Transverse colon (tissue), 4 donors: ENCODE measurements around a stretch of chr22.

DNA sequence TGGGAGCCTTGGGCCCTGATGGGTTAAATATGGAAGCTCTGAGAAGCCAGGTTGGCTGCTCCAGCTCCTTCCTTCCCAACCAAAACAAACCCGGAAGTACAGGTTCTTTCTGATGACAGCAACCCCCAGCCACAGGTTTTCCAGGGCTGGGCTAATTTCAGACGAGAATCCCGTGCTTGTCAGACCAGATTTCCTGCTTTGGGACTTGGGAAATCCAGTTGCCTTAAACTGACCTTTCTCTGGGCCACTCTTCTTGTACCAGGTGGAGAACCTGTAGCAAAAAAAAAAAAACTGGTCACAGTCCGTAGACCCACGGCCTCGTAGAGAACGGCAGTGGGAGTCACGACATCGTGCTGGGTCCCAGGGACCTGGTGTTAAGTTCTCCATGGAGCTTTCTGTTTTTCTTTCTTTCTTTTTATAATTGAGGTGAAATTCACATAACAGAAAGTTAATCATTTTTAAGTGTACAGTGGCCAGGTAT is 52.0 kb downstream of the RBX1 start:
- PRO-cap: no peak
- RAMPAGE, long total RNA, 4 experiments: no peak in any of the 4 experiments

- PRO-cap: no peak
- RAMPAGE, long total RNA, 4 experiments: no peak in any of the 4 experiments
These were observed 69.8 kb downstream of the RBX1 start for GRCh38 chr22:41020881-41021454.

- PRO-cap: bidirectional peak, plus-strand start at chr22:41022755, minus-strand start at chr22:41022581
- RAMPAGE, long total RNA, 4 experiments: no peak in any of the 4 experiments
These were observed 69.8 kb upstream of the EP300 start for GRCh38 chr22:41022450-41023224.

- PRO-cap: no peak
- RAMPAGE, long total RNA, 4 experiments: start-site peak on the plus strand in 1 of 4 experiments, at chr22:41103497-41103542 at its widest, 7 reads per replicate
These were observed 10.8 kb downstream of the EP300 start for GRCh38 chr22:41103093-41103657.

DNA sequence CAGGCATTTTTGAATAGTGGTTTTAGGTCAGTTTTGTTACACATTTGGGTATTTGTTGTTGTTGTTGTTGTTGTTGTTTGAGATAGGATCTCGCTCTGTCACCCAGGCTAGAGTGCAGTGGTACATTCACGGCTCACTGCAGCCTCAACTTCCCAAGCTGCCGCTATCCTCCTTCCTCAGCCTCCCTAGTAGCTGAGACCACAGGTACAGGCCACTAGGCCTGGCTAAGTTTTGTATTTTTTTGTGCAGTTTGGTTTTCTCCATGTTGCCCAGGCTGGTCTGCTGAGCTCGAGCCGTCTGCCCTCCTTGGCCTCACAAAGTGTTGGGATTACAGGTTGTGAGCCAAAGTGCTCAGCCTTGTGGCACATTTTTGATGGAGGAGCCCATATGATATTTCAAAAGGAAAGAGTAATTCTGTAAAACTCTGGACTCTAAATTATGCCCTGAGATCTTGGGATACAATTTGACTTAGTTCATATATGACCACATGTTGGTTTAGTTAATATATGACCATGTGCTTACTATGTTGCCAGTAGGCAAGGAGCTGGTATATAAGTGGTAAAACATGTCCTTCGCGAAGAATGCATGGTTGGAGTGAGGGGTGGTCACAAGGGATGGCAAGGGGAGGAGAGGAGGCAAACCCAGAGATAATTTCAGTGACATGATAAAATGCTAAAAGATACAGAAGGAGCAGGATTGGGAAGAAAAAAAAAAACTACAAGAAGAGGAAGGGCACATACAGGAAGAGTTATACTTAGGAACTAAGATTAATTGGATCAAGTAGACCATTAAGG is 21.9 kb downstream of the EP300 start:
- PRO-cap: no peak
- RAMPAGE, long total RNA, 4 experiments: start-site peak on the plus strand in 2 of 4 experiments, centred at positions 572 to 573 of the sequence, 7 to 14 reads per replicate

DNA sequence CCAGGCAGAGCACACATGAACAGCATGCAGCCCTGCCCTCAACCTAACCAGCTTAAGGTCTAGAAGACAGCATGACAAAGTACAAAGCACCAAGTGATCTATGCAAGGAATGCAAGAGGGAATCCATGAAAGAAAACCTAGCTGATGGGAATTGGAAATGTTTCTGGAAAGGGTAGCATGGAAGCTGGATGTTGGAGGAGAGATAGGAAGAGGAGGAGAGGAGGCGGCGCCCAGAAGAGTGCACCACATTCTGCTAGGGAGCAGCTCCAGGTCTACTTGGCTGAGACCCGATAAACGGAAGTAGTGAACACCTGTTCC is 23.7 kb upstream of the L3MBTL2 start:
- PRO-cap: no peak
- RAMPAGE, long total RNA, 4 experiments: no peak in any of the 4 experiments

GRCh38 chr22:41229946-41230514 is 10.7 kb downstream of the CHADL start:
- PRO-cap: no peak
- RAMPAGE, long total RNA, 4 experiments: start-site peak on the plus strand in 1 of 4 experiments, at chr22:41230108-41230176 at its widest, 8 reads per replicate

DNA sequence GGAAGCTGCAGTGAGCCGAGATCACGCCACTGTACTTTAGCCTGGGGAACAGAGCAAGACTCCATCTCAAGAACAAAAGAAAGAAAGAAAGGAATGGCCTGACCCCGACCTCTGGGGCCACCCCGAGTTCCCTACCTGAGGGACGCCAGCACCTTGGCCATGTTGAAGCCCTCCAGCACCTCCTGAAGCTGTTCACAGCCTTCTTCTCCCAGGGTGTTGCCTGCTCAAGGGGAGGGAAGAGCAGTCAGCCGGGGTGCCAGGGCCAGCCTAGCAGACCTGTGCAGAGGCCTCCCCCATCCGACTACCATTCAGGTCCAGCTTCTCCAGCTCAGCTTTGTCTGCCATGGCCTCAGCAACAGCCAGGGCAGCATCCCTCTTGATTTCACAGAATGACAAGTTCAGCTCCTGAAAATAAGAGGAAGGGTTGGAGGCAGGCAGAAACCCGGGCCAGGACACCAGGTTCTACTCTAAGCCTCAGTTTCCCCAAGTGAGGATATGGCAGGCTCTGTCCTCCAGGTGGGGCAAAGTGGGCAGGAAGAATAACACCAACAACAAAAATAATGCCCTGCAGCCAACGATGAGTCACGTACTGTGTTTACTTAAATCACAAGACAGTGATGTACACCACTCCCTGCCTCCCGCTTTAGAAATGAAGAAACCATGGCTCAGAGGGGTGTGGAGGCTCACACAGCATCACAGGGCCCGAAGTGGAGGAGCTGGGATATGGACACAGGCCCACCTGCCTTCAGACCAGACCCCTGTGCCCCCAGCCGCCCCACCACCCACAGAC is 15.3 kb upstream of the CHADL start:
- PRO-cap: no peak
- RAMPAGE, long total RNA, 4 experiments: start-site peak on the minus strand in 2 of 4 experiments, centred at positions 181 to 353 of the sequence, 38 to 77 reads per replicate

DNA sequence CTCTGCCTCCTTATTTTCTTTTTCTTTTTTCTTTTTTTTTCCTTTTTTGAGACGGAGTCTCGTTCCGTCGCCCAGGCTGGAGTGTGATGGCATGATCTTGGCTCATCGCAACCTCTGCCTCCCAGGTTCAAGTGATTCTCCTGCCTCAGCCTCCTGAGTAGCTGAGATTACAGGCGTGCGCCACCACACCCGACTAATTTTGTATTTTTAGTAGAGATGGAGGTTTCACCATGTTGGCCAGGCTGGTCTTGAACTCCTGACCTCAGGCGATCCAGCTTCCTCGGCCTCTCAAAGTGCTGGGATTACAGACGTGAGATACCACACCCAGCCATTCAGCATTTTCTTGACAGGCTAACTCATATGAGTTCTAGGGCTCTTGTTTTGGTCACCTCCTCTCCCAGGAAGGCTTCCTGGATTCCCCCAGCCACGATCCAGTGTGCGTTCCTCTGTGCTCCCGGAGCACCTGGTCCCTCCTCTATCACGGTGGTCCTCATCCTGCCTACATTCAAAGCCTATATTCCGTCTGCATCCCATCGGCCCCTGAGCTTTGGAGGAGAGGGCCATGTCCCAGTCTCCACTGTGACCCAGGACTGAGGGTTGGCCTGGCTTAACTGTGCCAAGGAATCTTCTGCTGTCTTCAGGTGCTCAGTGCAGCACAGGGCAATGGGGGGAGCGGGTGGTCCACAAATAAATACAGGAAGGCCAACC is 18.0 kb upstream of the CHADL start:
- PRO-cap: no peak
- RAMPAGE, long total RNA, 4 experiments: no peak in any of the 4 experiments

DNA sequence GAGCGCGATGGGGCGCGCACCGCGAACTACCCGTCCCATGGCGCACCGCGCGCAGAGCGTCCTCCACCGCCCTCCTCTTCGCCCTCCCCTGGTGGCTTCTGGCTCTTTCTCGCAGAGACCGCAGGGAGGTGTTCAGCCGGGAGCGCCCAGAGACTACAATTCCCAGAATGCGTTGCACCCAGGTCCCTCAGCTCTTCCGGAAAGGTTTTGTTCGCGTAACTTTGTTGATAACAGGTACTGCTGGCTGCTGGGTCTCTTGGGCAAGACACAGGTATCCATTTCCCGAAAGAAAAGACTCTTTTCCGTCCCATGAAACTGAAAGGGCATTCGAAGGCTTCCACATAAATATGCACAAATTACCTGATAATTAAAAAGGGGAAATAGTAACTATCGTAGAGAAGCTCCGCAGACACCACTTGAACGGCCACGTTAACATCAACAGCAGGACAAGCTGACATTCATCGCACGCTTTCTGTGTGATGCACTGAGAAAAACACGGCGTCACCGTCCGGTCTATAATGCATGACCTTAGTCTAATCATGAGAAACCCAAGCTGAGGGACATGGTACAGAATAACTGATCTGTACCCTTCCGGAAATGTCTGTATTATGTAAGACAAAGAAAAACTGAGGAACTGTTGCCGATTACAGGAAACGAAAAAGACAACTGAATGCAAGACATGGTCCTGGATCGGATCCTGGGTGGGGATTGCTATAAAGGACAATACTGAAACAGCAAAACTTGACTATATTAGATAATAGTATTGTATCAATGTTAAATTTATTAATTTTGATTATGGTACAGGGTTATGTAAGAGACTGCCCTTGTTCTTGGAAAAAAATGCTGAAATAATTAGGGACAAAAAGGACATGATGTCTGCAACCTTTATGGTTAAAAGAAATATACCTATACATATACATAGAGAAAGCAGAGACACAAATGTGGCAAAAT is 612 bp upstream of the RANGAP1 start:
- PRO-cap: bidirectional peak, plus-strand start at position 237 of the sequence, minus-strand start outside the sequence
- RAMPAGE, long total RNA, 4 experiments: start-site peak on the plus strand in 1 of 4 experiments, centred at position 222 of the sequence, 12 reads per replicate

DNA sequence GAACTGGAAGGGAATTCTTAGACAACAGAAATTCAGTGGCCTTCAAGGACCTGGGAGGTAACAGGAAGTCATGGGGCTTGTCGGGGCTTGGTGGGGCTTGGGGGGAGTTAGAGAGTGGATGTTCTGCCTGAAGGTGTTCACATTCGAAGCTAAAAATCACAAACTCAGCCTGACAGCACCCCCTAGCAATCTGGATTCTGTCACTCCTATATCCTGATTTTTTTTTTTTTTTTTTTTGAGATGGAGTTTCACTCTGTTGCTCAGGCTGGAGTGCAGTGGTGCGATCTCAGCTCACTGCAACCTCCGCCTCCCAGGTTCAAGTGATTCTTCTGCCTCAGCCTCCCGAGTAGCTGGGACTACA is 2.7 kb upstream of the RANGAP1 start:
- PRO-cap: no peak
- RAMPAGE, long total RNA, 4 experiments: no peak in any of the 4 experiments

- PRO-cap: bidirectional peak, plus-strand start at chr22:41367455, minus-strand start at chr22:41367188
- RAMPAGE, long total RNA, 4 experiments: start-site peak on the plus strand in 2 of 4 experiments, at chr22:41367409-41367509 at its widest, 11 to 17 reads per replicate
These were observed 14.6 kb upstream of the TEF start for GRCh38 chr22:41366893-41367828.

- PRO-cap: no peak
- RAMPAGE, long total RNA, 4 experiments: no peak in any of the 4 experiments
These were observed 12.6 kb upstream of the TEF start for GRCh38 chr22:41369065-41369627.

DNA sequence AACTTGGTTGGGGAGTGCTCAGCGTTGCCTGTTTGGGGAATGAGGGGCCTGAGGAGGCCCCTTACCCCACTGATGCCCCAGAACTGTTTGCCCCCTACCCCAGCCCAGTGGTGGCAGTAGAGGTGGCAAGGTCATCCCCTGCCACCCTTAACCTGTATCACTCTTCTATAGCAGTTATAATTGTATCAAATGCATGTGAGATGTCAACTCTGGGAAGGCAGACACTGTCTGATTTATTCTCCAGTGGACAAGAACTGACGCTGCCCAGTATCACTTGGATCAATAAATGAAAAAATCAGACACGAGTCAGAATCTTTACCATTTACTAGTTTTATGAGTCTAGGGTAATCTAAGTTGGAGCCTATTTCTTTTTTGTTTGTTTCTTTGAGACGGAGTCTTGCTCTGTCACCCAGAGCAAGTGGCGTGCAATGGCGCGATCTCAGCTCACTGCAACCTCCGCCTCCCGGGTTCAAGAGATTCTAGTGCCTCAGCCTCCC is 14.5 kb downstream of the TOB2 start:
- PRO-cap: no peak
- RAMPAGE, long total RNA, 4 experiments: no peak in any of the 4 experiments

DNA sequence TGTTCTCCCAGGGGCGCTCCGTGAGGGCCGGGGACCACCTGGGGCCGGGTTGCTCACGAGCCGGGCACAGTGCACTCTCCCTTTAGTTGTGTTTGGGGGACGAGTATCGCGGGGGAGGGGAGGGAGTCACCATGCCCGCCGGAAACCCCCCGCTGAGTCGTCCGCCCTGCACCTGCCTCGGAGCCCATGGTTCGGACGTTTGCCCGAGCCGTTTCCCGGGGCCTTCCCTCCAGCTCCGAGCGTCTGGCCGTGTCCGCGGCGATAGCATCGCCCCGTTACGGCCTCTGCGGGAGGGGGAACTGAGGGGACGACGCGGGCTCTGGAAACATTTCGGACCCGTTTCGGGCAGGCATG is 469 bp upstream of the TOB2 start:
- PRO-cap: bidirectional peak, plus-strand start at position 132 of the sequence, minus-strand start at position 69 of the sequence
- RAMPAGE, long total RNA, 4 experiments: no peak in any of the 4 experiments

- PRO-cap: unidirectional peak, minus-strand start at chr22:41471600
- RAMPAGE, long total RNA, 4 experiments: no peak in any of the 4 experiments
These were observed 2.4 kb downstream of the ACO2 start for GRCh38 chr22:41471383-41471694.

- PRO-cap: unidirectional peak, minus-strand start at chr22:41486105
- RAMPAGE, long total RNA, 4 experiments: no peak in any of the 4 experiments
These were observed 16.9 kb downstream of the ACO2 start for GRCh38 chr22:41485884-41486170.

GRCh38 chr22:41512790-41513209 is 31.5 kb downstream of the POLR3H start:
- PRO-cap: no peak
- RAMPAGE, long total RNA, 4 experiments: no peak in any of the 4 experiments

GRCh38 chr22:41518318-41518862 is 25.9 kb downstream of the POLR3H start:
- PRO-cap: no peak
- RAMPAGE, long total RNA, 4 experiments: start-site peak on the plus strand in 2 of 4 experiments, at chr22:41518560-41518567 at its widest, 29 reads per replicate

- PRO-cap: no peak
- RAMPAGE, long total RNA, 4 experiments: no peak in any of the 4 experiments
These were observed 18.0 kb downstream of the POLR3H start for GRCh38 chr22:41526156-41526761.